ENCODE results near the genes MYORG and CNTFR.

DNA sequence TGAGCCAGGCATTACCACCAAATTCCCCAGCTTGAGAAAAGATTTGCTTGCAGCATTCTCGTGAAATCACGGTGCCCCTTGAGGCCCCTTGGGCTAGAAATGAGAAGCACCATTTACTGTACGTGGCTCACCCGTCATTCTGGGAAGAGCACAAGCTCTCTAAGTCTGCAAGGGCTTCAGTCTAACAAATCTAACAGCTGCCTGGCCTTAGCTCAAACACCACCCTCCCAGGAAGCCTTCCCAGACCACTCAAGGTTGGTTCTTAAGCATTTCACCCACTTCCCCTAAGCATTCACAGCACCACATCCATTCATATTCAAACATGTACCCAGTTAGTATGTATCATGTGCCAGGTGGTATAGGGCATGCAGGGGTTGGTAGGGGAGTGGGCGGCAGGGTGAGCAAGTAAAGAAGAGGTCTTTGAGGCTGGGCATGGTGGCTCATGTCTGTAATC is 26.3 kb downstream of the B4GALT1 start:
- PRO-cap, 2 experiments, result no peak in any of the 2 experiments

- PRO-cap, 2 experiments, result no peak in any of the 2 experiments
These were observed 4.2 kb downstream of the SPINK4 start for GRCh38 chr9:33244203-33244620.

DNA sequence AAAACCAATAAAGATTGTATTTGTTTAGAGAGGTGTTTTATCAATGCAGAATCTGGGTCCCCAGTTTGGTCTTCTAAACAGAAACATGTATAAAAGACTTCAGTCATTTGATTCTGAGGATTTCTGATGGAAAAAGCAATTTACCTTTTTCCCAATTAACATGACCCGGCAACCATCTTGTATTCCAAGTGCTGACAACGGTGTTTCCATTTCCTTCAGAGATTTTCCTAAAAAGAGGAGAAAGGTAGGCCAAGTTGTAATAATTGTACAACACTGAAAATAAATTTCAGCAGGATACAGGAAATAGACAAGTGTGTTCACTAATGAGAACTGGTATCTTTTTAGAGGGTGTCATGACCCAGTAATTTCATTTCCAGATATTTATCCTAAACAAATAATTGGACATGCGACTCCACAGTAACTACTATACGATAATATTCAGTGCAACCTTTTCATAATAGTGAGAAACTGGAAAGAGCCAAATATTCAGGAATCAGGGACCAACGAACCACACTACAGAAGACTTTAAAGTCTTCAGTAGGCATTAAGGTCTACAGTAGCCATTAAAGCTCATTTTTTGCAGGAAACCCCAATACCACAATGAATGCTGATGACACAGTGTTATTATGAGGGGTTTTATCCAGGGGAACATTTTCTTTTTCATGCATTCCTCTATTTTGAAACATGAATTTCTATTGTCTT is 3.4 kb downstream of the BAG1 start:
- PRO-cap, 2 experiments, result no peak in any of the 2 experiments

GRCh38 chr9:33263558-33264570 is 644 bp downstream of the BAG1 start:
- PRO-cap, 2 experiments, result peak in 1 of 2 experiments; most common plus-strand start chr9:33264260 (in 1); most common minus-strand start chr9:33264265 (in 1)

- PRO-cap, 2 experiments, result no peak in any of the 2 experiments
These were observed 18.5 kb downstream of the AQP7 start for GRCh38 chr9:33383746-33384386.

- PRO-cap, 2 experiments, result no peak in any of the 2 experiments
These were observed 925 bp upstream of the AQP7 start for GRCh38 chr9:33403135-33403850.

- PRO-cap, 2 experiments, result no peak in any of the 2 experiments
These were observed 3.6 kb downstream of the AQP3 start for GRCh38 chr9:33443622-33444281.

DNA sequence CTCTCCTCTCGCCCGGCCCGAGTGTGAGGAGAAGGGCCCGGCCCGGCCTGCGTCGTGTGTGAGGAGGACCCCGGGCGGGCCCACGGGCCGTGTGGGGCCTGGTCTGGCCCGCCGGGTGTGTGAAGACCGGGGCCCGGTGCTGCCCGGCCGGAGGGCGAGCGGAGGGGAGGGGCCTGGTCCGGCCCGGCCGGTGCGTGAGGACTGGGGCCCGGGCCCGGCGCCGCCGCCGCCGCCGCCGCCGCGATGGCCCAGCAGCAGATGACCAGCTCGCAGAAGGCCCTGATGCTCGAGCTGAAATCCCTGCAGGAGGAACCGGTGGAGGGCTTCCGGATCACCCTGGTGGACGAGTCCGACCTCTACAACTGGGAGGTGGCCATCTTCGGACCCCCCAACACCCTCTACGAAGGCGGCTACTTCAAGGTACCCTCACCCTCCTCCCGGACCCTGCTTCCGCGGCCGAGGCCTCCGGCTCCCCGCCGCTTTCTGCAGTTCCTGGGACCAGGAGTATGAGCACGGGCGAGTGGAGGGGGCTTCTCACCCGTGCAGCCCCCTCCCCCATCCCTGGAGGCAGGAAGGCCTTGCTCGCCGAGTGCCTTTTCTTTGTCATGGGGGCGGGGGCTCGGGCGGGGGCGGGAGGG is 674 bp downstream of the UBE2R2 start:
- PRO-cap, 2 experiments, result peak in 2 of 2 experiments; most common plus-strand start position 161 of the sequence (in 1); most common minus-strand start position 485 of the sequence (in 2)

GRCh38 chr9:33830796-33831429 is 14.0 kb downstream of the UBE2R2 start:
- PRO-cap, 2 experiments, result no peak in any of the 2 experiments

GRCh38 chr9:33971458-33972172 is 77.1 kb downstream of the UBAP2 start:
- PRO-cap, 2 experiments, result no peak in any of the 2 experiments

GRCh38 chr9:33996089-33996672 is 52.5 kb downstream of the UBAP2 start:
- PRO-cap, 2 experiments, result no peak in any of the 2 experiments

GRCh38 chr9:34049829-34050466 is 1.3 kb upstream of the UBAP2 start:
- PRO-cap, 2 experiments, result no peak in any of the 2 experiments

DNA sequence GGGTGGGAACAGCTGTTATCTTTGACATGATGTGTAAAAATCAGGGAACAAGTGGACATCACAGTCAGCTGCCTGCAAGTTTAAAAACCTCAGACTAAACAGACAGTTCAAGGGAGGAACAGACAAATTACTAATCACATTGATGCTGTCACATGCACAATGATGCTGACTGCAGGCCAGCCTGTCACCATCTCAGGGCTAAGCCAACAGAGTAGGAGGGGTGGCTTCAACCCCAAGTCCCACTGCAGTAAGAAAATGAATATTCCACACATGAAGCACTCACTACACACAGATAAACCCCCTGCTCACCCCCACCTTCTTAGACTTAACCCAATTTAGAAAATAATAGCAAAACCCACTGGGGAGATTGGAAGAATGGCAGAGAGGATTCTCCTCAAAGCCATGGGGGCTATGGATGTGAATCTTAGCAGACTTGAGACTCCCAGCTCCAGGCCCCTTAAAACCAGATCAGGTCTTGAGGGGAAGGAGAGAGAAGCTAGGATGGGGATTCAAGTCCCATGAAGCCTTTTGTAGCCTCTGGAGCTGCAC is 38.3 kb upstream of the UBAP2 start:
- PRO-cap, 2 experiments, result no peak in any of the 2 experiments

GRCh38 chr9:34205993-34206623 is 27.3 kb downstream of the UBAP1 start:
- PRO-cap, 2 experiments, result no peak in any of the 2 experiments

DNA sequence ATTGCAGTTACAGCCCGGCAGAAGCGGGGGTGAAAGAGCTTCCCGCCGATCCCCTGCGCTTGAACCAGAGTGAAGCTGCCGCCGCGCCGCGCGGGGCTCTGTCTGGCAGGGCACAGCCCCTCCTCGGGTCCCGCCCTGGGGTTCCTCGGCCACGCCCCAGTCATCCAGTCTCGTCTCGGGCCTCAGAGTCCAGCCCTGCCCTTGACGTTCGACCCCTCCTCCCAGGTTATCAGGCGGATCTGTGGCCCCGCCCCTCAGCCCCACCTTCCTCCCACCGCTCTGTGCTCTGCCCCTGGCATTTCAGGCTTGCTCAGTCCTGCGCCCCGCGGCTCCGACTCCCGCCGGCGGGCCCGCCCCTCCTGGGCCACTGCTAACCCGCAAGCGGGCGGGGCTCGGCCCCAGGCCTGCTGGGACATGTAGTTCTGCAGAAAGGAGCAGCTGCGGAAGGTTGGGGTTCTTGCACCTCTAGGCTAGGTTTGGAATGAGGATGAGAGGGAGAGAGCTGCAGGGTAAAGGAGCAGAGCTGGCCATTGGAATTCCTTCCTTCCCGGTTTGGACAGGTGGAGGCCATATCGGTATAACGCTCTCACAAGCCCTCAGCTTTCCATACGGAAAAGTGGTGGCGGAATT is at the start of gene MYORG:
MYORG (minus strand) TSS at position 104 of the 630 bp plus-strand sequence.
- PRO-cap, 2 experiments, result peak in 2 of 2 experiments; most common plus-strand start position 473 of the sequence (in 2); most common minus-strand start position 71 of the sequence (in 2)

GRCh38 chr9:34512360-34513275 is 10.2 kb downstream of the ENHO start:
- PRO-cap, 2 experiments, result no peak in any of the 2 experiments

DNA sequence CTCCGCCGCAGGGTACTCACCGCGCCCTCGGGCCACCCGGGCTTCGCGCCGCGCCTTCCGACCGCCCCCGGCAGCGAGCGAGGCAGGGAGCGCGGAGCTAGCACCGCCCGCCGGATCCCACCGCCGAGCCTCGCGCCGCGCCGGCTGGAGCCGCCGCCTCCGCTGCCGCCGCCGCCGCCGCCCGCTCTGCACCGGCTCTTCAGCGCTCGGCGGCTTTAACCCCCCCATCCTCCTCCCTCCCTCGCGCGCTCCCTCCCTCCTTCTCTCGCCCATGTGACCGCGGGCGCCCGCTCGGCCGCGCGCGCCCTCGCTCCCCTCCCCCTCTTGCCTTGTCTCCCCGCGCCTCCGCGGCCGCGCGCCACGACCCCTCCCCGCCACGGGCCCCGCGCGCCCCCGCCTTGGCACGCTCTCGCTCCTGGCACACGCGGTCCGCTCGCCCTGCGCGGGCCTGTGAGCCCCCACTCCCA is at the start of gene CNTFR:
CNTFR (minus strand) TSS at position 190 of the 467 bp plus-strand sequence.
- PRO-cap, 2 experiments, result peak in 2 of 2 experiments; most common plus-strand start position 322 of the sequence (in 1); most common minus-strand start position 190 of the sequence (in 2)

DNA sequence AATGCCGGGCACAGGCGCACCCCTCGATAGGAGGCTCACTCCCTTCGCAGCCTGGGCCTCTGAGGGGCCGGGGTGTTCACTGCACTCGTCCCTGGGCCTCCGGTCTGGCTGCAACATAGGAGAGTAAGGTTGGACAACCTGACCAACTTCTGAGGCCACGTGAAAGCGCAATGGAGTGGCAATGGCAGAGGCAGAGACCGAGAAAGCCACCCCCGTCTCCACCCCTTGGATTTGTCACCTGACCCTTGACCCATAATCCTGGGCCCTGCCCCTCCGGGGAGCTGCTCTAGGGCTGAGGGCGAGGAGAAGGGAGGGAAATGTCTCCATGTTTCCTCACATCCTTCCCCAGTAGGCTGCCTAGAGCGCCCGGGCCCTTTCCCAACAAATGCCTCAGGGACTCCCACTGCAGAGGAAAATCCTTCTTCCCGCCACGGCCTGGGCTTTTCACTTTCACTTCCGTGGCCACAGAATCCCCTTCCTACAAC is 1.2 kb upstream of the CNTFR start:
- PRO-cap, 2 experiments, result peak in 1 of 2 experiments; most common minus-strand start position 112 of the sequence (in 1)

DNA sequence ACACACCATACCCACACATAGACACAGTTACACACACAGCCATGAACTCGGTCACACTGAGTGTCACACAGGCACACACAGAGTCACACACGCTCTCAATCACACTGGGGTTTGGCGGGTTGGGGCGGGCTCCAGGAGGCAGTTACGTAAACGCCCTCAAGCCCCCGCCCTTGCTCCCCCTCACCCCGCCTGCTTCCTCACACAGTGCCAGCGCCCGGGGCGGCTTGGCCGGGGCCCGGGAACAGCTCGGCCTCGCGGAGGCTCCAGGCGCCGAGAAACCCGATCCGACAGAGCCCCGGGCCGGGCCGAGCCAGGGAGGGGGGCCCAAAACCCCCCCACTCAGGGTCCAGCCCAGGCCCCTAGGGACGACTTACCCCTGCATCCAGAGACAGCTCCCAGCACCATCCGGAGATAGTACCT is 3.5 kb upstream of the CNTFR start:
- PRO-cap, 2 experiments, result no peak in any of the 2 experiments

- PRO-cap, 2 experiments, result no peak in any of the 2 experiments
These were observed 1.8 kb upstream of the RPP25L start for GRCh38 chr9:34613688-34614092.

All from Metastatic Liver Carcinoma in the Lung (tissue), 2 donors.